Diencephalon (tissue), 2 donors: ENCODE data around the gene PLPP6.

- RAMPAGE, long total RNA: no peak
These were observed 1.5 kb upstream of the VLDLR start for GRCh38 chr9:2620107-2620531.

DNA sequence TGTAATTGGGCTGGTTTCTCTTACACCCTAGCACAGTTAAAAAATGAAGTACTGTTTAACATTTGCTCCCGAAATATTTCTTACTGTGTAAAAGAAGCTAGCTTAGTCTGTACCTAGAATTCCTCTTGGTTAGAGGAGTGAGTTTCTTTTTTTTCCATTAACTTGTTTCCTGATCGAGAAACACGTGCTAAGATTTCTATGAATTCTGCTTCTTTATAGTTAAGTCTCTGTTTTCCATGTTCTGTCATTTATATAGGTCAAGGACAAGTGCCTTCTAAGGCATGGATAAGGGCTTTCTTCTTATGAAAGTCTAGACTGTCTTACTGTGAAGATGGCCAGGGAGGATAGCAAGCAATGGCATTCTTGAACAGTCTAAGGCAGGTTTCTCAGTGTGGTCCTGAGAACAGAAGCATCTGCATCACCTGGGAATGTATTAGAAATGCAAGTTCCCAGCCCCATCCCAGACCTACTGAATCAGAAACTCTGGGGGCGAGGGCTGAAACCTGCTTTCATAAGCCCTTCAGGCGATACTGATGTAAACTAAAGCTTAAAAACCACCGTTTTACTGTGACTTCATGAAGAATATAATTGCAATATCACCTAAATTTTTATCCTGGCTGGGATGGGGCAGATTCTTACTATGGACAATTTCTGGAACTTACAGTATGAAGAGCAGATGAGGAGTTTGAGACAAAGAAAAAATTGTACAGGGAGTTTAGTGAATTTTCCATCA, 33.2 kb downstream of the VLDLR start:
- RAMPAGE, long total RNA: no peak

DNA sequence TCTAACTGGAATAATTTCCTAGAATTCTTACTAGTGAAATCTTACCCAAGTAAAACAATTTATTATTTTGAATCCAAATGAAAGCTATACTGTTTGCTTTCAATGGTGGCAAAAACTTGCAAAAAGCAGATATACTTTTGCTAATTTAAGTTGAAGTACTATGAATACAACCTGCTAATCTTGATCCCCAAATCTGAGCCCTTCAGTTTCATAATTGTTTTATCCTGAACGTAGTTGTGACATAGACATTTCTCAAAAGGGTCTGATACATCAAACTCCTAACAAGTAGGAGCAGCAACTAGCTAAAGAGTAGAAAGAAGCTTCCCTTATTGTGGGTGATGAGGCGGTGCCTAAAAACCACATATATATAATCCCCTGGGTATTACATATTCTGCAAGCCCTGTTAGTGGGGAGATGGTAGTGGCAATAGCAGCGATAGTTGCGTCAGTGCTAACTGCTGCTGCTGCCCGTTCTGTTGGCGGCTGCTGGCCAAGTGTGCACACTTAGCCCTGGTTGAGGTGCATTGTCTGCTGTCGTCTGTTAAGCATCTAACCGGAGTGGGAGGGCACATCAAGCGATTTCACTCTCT, 35.7 kb downstream of the VLDLR start:
- RAMPAGE, long total RNA: no peak

DNA sequence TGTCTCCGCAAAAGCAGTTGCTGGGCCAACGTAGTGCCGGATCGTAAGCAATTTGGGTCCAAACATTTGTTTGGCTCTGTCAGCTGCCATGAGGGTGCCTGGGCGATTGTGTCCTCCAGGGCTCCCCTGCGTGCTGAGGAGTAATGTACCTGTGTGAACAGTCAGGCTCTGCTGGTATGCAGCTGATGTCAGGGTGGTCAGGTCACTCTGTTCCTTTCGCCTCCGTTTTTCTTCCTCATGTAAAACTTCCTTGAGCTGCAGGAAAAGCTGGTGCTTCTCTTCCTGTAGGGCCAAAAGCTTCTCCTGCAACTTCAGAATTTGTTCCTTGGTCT, 32.0 kb upstream of the PUM3 start:
- RAMPAGE, long total RNA: no peak

GRCh38 chr9:3530562-3531359, 5.0 kb upstream of the RFX3 start:
- RAMPAGE, long total RNA: no peak

DNA sequence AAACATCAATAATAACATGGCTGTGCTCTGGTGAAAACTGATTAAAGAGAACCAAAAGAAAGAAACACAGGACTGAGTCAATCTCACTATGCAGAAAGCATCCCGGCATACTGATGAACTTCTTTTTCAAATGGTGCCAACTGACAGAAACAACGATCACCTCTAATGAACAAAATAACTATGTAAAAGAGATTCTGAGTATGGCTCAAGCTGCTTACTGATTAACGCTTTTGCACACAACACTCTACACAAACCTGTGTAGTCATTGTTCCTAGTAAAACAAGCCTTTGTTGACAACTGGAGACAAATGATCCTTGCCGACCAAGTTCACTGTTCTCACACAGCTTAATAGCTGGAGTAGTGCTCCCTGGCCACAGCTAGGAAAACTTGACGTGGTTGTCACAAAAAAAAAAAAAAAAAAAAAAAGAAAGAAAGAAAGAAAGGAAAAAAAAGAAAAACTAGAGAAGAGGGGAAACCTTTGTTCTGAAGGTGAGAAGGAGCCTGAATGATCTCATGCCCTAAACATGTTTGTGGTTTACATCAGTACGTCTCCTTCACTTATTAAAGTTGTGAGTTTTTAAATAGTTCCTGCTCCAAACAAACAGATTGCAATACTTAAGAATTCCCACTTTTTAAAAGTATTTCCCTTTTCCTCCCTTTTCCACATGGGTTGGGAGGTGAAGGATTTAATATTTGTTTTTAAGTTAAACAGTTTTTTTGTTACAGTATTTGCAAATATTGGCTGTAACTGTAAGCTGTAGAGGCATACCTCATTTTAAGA, 63.9 kb downstream of the GLIS3 start:
- RAMPAGE, long total RNA: no peak

DNA sequence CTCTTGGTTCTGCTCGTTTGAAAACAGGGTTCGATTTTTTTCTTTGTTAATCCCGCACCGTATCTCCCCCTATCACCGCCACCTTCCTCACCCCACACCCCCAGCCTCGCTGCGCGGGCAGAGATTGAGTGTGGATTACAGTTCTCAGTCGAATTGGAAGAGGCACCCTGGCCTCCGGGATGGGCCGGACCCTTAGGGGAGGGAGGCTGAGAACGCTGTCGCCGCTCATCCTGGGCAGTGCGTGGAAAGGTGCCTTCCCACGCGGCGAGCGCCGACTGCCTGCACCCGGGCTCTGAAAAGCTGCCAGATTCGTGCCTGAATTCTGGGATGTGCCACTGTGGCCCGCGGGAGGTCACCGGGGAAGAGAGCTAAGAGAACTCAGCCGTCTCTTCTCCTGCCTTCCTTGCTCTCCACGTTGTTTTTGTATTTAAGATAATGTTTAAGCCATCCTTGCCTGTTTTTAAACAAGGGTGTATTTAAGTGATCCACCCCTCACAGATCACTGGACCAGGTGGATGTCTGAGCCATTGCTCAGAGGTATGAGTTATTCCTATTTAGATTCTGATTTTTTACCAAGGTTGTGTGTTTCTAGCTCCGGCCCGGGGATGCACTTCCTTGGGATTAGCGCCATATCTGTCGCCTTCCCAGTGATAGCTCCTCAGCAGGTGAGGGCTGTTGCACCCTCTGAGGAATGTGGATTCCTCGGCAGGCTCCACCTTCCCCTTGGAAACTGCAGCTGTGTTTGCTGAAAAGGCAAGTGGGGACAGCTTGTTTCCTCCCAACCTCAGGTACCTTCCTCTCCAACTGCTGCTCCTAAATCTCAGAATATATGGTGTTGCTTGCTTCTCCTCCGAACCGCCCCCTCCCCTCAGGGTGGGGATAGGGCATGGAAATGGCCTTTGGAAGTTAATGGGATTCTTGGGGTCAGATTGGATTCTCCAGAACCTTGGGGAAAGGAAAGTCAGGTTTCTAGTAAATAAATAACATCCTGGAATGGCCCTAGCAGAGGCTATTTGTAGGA, 1.1 kb downstream of the SLC1A1 start:
- RAMPAGE, long total RNA: no peak

DNA sequence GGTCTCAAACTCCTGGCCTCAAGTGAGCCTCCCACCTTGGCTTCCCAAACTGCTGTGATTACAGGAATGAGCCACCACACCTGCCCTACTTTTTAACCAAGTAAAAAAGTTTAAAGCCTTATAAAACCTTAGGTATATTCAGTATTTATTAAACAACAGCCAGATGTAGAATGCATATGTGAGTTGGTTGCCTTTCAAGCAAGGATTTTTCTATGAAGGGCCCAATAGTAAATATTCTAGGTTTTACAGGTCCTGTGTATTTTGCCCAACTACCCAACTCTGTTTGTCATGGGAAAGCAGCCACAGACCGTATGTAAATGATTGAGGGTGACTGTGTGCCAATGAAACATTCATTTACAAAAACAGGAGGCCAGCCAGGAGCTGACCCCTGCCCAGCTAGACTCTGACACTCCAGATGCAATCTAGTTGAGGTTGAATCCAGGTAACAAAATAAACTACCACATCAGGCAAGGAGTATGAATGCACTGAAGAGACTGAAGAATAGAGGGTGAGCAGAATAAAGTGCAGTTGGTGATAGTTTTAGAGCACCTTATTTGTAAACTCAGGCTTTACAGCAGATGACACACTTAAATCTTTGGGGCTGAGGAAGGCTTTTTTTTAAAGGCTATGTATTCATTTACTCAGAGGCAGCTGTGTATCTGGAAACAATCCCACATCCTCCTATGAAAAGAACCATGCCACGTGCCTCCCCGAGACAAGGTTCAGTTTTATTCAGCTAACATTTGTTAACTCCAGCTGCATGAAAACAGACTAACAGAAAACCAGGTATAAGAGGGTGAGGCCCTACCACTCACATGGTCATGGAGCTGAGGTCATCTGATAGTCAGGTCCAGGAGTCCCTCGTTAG, 60.6 kb downstream of the SLC1A1 start:
- RAMPAGE, long total RNA: no peak

GRCh38 chr9:4554089-4554488, 63.8 kb downstream of the SLC1A1 start:
- RAMPAGE, long total RNA: no peak

GRCh38 chr9:4662074-4663103, at the start of gene PLPP6:
TSS of gene PLPP6 (plus strand) at chr9:4662294.
- RAMPAGE, long total RNA: no peak

DNA sequence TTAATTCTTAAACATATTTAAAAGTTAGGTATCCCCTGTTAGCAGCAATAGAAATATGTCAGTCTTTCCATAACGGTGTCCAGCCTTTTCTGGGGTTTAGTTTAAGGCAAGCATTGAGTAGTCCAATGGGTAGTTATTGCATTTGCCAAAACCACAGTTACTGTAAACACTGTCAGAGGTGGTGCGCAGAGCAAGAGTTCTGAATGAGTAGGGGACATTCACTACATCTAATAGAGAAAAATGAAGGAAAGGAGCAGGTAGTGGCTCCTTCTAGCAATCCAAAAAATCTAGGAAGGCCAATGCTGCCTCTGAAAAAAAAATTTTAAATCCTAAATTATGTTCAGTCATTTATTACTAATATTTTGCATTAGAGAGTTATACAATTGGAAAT, 630 bp upstream of the SPATA6L start:
- RAMPAGE, long total RNA: no peak

GRCh38 chr9:4798209-4798733, 5.5 kb downstream of the RCL1 start:
- RAMPAGE, long total RNA: no peak

DNA sequence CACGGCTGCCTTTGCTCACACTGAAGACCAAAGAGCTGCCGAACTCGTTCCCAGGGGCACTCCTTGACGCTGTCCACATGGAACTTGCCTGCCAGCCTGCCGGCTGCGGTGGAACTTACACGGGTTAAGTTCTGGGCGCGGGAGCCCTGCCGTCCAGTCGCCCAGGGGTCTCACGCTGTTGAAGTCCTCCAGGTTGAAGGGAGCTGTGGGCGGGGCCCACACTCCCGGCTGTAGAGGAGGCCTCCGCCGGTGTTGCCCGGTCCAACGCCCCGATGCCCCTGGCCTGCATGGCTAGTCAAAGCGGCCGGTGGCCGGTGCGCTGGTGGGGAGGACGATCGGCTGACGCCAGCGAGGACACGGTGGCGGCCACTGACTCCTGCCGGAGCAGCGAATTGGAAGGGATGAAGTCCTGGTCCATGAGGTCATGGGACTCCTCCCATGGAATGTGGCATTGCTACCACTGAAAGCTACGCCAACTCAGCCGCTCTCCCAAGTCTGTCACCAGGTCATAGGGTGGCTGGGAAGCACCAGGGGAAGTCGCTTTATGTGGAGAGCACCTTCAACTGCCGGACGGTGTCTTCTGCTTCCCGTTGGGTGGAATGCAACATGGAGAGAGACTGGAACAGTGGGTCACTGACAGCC, 11.8 kb downstream of the RCL1 start:
- RAMPAGE, long total RNA: no peak

GRCh38 chr9:4805424-4806072, 12.8 kb downstream of the RCL1 start:
- RAMPAGE, long total RNA: no peak

GRCh38 chr9:4936400-4936818, 48.7 kb upstream of the JAK2 start:
- RAMPAGE, long total RNA: no peak

DNA sequence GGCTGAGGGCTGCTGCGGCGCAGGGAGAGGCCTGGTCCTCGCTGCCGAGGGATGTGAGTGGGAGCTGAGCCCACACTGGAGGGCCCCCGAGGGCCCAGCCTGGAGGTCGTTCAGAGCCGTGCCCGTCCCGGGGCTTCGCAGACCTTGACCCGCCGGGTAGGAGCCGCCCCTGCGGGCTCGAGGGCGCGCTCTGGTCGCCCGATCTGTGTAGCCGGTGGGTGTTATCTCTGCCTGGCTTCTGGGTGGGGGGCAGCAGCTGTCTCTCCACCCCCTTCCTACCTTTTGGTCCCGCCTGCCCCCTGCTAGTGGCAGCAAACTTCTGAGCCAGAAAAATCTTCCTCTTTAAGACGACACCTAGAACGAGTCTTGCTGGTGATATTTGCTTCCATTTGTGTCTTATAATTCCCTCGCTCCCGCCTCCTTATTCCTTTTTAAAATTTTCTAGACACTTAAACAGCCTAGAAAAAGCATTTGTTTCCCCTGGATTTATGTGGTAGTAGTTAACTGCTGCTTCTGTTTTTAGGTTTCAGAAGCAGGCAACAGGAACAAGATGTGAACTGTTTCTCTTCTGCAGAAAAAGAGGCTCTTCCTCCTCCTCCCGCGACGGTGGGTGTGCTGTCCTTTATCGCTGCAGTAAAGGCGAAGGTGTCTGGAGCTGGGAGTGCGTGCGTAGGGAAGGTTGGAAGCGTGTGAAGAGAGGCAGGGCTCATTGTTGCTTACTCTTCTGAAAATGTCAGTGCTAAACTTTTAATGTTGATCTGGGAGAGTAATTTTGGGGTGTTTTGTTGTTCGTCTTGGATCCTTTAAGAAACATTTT, 553 bp downstream of the JAK2 start:
- RAMPAGE, long total RNA: no peak

GRCh38 chr9:5090554-5091035, 94.8 kb downstream of the INSL6 start:
- RAMPAGE, long total RNA: no peak

DNA sequence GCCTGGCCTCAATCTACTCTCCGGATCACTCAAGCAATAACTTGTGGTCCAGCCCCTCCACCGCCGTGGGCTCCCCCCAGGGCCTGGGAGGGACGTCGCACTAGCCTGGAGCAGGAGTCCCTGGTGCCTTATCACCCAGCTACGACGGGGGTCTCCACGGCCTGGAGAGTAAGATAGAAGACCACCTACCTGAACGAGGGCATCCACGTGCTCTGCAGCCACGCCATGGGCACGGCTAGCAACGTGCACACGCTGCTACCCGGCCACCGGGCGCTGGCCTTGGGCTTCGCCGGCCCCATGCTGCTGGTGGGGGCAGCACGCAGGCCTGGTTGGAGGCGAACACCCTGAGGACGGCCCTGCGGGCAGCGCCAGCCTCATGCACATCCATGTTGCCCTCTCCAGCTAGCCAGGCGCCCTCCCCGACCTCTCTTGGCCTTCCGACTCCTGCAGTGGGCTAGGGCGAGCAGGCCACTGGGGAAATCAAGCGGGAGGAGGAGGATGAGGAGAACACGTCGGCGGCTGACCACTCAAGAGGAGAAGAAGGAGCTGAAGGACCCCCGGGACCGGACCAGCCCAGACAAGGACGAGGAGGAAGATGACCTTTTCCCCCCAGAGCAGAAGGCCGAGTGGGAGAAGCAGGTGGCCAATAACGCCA, 73.4 kb downstream of the INSL6 start:
- RAMPAGE, long total RNA: no peak

DNA sequence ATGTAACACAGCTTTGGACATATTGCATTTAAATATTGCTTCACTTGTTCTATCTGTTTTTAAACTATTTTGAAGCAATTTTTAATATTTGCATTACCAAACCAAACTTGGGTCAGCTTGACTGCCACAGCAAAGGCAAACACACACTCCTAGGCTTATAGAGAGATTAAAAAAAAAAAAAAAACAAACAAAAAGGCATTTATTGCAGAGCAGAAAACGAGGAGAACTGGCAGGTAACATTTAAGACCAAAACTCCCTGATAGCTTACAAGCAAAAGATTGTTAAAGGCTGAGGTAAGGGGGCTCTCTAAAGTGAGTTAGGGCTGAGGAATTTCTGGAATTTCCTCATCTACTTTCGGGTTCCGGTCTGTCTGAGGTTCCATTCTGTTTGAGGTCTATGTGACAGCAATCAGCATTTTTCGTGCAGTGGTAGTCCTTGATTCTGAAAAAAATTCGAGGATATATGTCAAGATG, 35.5 kb downstream of the RLN2 start:
- RAMPAGE, long total RNA: no peak

DNA sequence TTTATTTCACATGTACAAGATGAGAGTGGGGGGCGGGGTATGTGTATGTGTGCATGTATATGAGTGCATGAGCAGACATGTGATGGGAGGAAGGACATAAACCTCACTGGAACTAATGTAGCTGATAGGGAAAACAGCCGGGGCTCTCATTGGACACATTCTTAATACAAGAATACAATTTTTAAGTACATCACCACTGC, 6.6 kb upstream of the RLN2 start:
- RAMPAGE, long total RNA: no peak